Amniotic epithelial cell (primary cell): ENCODE data around the genes TLX2, HK2 and TACR1.

- RRBS: 2% methylated on average over 33 of the region's 63 CpGs
Measured at GRCh38 chr2:74119777-74121053, 27.5 kb downstream of the BOLA3 start.

DNA sequence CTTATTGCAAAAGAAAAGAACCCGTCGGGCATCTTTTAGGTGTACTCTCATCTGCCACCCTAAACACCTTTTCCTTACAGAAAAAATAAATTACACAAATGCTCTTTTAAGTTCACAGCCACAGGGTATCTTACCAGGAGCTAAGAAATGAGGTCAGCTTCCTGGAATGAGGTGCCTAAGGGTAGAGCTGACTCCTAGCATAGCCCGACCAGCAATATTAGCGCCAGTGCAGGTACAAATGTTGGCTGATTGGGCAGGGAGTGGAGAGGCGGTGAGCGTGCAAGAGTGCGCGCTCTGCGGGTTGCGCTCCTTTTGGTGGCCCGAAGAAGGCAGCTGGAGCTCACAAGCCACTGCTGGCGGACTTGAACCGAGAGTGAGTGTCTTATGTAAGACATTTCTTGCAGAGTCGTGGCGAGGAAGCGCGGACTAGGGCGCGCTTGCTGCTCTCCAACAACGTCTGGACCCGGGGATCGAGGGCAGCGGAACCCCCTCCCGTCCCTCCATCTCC is 17.5 kb downstream of the BOLA3 start:
- RRBS: 10% methylated on average over 4 of the region's 24 CpGs

DNA sequence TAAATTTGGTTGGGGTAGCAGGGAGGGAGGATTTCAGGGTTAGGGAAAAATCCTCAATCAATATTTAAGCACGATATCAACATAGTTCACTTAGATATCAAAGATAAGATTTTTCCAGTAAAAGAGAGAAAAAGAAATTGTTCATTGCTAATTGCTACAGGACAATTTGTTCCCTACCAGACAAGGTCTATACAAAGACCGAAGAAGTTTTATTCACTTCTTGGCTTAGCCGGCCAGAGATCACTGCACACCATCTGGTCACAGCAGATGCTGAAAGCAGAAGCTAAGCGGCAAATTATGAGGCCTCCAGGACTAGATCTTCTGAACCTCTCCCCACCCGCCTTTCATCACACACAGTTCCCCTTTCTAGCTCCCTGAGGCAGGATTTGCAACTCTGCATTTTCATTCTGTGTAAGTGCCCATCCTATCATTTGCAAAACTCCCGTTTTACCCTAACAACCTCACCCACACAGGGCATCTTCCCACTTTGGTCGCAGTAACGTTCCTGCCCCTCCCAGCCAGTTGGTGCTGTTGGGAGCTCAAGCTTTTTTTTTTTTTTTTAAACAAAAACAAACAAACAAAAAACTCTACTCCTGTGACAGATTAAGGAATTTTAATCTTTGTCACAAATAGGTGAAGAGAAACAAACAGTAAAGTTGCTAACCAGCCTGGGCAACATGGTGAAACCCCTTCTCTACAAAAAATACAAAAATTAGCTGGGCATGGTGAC is 3.0 kb upstream of the MOB1A start:
- RRBS: no CpG with 5 or more reads among the region's 8 CpGs

GRCh38 chr2:74206051-74206737 is 7.8 kb downstream of the MTHFD2 start:
- RRBS: no CpG with 5 or more reads among the region's 8 CpGs

GRCh38 chr2:74387506-74387903 is 7.4 kb upstream of the DCTN1 start:
- RRBS: no CpG with 5 or more reads among the region's 2 CpGs

GRCh38 chr2:74414802-74415784 is 6.3 kb downstream of the C2orf81 start:
- RRBS: 6% methylated on average over 7 of the region's 71 CpGs

DNA sequence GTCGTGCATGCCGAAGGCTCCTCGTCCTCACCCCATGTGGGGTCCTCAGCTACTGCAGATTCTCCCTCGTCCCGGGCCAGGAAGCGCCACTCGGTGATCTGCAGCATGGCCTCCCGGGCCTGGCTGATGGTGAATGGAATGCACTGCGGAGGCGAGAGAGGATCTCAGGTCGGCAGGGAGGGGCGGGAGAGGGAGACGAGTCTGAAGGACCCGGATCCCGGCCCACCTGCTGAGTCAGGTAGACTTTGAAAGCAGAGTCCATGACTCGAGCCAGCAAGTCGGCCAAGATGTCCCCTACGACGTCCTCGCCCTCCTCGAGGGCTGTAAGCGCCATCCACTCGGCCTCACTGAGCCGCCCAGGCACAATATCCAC is 5.6 kb downstream of the C2orf81 start:
- RRBS: 8% methylated on average over 5 of the region's 24 CpGs

GRCh38 chr2:74440249-74441350 is 1.1 kb downstream of the RTKN start:
- RRBS: 3% methylated on average over 7 of the region's 55 CpGs

- RRBS: 3% methylated on average over 23 of the region's 72 CpGs
Measured at GRCh38 chr2:74513847-74514761, at the start of gene TLX2. Gene TLX2 (plus strand): TSS chr2:74514450.

GRCh38 chr2:74528529-74529039 is 922 bp downstream of the AUP1 start:
- RRBS: no CpG with 5 or more reads among the region's 8 CpGs

GRCh38 chr2:74833997-74834374 is at the start of gene HK2:
Gene HK2 (plus strand): TSS chr2:74834127.
- RRBS: 1% methylated on average over 5 of the region's 38 CpGs

GRCh38 chr2:74843005-74844306 is 9.5 kb downstream of the HK2 start:
- RRBS: no CpG with 5 or more reads among the region's 9 CpGs

DNA sequence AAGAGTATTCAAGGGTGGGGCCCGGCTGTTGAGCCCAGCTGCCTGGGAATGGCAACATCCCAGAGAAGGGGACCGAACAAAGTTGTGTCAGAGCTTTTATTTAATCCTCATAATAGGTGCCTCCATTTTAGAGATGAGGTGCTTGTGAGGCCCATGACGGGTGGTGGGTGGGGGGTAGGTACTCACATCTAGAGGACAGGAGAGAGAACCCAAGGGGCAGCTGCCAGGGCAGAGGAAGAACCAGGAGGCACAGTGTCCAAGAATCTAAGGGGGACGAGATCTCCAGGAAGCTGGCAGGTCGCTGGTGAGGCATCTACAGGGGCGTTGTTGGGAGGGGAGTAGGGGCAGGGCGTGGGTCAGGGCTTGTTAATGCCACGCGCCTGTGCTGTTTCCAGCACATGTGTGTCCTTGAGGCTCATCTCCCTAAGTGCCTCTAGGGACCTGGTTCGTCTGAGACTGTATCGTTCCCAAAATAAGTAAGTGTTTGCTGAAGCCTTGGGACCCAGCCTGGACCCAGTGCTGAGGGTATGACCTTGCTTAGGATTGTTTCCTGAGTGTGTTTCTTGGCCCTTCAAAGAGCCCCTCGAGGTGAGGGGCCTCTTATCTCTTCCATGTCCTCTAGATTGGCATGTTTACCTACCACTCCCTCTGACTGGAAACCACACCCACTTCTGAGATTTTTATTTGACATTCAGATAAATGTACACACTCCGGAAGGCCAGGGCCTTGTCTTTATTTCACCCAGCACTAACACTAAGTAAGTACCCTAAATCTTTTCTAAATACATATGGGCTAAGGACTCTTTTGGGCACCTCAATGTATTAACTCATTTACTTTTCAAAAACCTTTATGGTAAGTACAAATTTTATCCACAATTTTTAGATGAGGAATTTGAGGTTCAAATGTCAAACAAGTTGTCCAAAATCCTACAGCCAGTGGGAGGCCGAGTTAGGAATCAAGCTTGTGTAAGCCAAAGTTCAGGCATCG is 22.2 kb downstream of the HK2 start:
- RRBS: no CpG with 5 or more reads among the region's 15 CpGs

GRCh38 chr2:74867591-74868689 is 34.0 kb downstream of the HK2 start:
- RRBS: no CpG with 5 or more reads among the region's 19 CpGs

GRCh38 chr2:74886240-74886753 is 52.4 kb downstream of the HK2 start:
- RRBS: no CpG with 5 or more reads among the region's 9 CpGs

DNA sequence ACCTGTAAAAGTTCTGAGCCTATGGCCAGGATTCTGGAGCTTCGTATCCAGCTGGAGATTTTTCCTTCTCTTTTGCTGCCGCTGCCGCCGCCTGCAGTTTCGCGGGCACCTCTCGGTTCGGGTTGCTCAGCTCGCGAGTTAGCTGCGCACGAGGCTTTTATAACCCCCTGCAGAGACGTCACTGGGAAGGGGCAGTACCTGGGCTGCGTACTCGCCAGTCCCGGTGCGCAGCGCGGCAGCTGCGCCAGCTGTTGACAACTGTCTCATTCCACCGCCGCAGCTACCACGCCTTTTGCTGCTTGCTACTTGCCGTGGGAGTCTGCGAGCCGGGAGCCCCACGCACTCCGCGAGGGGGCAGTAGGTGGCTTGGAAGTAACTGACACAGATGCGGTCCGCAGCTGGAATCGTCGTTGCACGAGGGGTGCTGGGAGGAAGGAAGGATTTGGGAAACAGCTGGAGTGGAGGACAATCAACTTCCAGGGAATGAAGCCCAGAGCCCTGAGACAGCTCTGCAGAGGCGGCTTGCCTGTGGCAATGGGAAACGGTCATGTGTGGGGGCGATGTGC is at the start of gene TACR1:
TSS of gene TACR1 (minus strand) at position 133 of the 566 bp plus-strand sequence.
- RRBS: no CpG with 5 or more reads among the region's 37 CpGs

DNA sequence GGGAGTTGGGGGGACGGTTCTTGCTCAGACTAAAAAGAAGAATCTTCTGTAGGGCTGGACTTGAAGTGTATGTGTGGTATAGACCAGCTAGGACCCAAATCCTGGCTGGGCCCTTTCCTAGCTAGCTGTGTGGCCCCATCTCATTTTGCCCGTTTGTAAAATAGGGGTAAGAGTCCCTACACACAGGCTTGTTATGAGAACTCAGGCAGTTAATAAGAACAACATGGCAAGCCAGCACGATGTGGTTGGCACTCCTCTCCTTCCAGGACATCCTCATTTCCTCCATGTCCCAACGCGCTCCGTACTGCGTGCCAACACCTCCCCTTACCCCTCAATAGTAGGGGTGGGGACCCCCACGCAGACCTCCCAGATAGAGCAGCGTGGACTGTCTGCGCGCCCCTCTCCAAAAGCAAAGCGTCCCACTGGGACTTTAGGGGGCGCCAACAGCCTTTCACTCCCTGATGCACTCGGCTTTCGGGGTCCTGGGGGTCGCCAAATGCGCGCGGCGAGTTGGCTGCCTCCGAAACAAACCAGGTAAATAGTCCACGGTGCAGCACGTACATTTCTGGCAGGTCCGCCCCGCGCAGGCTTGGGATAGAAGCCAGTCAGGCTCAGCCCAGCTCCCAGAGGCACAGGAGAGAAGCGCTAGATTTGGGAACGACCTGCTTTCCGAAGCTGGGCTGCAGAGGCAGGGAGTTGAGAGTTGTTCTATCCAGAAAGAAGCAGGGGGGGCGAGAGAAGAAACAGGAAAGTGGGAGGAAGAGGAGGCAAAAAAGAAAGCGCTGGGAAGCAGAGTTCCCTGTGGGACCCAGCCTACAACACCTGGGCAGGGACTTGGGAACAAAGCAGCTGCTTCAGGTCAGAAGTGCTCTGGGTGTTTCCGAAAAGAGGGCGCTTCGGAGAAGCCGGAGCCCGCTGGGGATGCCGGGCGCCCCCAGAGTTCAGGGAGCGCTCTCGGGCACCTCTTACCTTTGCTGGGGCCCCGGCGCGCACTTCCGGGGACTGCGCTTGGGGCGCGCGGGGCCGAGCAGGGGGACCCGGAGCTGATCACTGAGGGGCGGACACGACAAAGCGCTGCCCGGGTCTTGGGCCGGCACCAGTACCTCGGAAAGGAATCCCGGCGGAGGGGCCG is 662 bp downstream of the EVA1A start:
- RRBS: 2% methylated on average over 13 of the region's 59 CpGs

- RRBS: no CpG with 5 or more reads among the region's 7 CpGs
Measured at GRCh38 chr2:75605703-75606622, 40.6 kb upstream of the MRPL19 start.

DNA sequence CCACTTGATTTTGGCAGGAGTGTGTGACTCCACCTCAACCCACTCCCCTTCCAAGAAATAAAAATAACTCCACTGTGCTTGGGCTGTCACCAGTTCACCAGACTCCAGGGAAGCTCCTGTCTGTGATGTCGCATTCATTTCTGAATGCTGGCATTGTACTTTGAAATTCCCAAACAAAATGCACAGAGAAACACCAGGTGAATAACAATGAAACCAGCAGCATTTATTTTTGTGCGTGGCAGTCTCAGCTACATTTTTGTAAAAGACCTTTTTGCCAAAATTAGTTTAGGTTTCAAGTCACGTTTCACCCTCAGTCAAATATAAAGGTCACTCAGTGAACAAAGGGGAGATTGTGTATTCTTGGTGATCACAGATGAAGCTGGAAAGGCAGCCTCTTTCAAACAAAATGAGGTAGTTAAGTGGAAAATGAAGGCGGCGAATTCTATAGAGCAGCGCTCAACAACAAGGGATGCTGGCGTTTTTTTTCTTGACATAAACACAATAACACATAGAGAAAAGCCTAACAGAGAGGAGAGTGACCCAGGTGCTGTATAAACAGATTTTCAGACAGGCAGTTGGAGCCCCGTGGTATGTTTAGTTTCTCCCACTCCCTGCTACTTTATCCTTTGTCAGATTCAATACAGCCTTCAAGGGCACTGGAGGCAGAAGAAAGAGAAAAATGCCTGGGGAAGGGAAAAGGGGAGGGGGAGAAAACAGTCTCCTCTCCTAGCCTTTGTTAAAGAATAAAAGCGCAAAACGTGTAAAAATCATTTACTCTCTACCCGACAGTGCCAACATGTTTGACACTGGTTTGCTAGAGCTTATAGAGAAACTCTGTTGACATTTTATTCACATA is 210.4 kb upstream of the GCFC2 start:
- RRBS: no CpG with 5 or more reads among the region's 11 CpGs

- RRBS: no CpG with 5 or more reads among the region's 27 CpGs
Measured at GRCh38 chr2:76781212-76782024, 740.8 kb downstream of the LRRTM4 start.